Upper lobe of left lung (tissue), 5 donors: ENCODE measurements around a stretch of chr17.

DNA sequence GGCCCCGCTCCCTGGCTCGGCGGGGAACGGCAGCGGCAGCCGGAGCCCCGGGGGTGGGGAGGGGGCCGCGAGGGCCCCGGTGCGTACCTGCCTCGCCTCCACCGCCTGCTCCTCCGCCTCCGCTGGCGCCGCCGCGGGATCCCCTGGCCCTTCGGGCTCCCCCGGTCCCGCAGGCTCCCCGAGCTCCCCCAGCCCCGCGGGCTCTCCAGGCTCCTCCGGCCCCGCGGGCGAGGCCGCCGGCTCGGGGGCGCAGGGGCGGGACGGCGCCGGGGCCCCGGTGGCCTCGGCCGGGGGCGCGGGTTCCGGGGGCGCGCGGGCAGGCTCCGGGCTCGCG lies 280 bp downstream of the MXRA7 start:
- PRO-cap, 2 experiments = no peak in any of the 2 experiments
- RAMPAGE, long total RNA, 4 experiments = start-site peak on the minus strand in 1 of 4 experiments, centred at position 96 of the sequence, 6 reads per replicate

DNA sequence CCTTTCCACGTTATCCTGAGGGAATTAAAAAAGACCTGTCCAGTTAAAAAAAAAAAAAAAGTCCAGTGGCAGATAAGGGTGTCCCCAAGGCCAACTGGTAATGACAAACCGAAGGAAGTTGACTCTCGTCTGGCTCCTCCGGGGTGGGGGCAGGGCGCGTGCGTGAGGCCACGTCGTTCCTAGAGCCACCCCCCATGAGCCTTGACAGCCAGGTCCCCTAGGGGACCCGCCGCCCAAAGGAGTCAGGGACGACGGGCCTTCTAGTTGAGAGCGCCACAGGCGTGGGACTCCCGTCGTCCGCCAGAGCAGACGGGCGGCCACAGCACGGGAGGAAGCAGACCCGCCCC lies 592 bp downstream of the JMJD6 start:
- PRO-cap, 2 experiments = peak in 2 of 2 experiments; most common plus-strand start position 204 of the sequence (in 1); most common minus-strand start position 102 of the sequence (in 2)
- RAMPAGE, long total RNA, 4 experiments = no peak in any of the 4 experiments

GRCh38 chr17:76773447-76773716 lies 35.5 kb downstream of the MFSD11 start:
- PRO-cap, 2 experiments = no peak in any of the 2 experiments
- RAMPAGE, long total RNA, 4 experiments = no peak in any of the 4 experiments

GRCh38 chr17:76958146-76958629 lies 90.0 kb downstream of the MGAT5B start:
- PRO-cap, 2 experiments = no peak in any of the 2 experiments
- RAMPAGE, long total RNA, 4 experiments = no peak in any of the 4 experiments

DNA sequence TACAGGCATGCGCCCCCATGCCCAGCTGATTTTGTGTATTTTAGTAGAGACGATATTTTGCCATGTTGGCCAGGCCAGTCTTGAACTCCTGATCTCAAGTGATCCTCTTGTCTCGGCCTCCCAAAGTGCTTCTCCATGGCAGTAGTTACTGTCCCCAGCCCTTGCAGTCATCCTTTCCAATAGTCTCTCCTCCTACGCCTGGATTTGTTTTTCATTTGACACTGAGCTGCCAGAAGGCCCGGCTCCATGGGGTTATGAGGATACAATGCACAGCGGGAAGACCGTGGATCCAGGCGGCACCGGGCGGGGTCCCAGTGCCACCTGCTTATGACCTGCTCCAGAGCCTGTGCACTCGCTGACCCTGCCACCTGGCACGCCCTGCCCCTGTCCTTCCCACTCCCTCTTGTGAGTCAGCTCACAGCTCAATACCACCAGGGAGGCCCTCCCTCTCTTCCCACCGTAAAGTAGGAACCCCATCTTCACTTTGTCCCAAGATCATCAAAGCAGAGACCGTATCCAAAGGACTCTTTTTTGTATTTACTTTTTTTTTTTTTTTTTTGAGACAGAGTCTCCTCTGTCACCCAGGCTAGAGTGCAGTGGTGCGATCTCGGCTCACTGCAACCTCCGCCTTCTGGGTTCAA lies 37.1 kb upstream of the SEC14L1 start:
- PRO-cap, 2 experiments = no peak in any of the 2 experiments
- RAMPAGE, long total RNA, 4 experiments = no peak in any of the 4 experiments

DNA sequence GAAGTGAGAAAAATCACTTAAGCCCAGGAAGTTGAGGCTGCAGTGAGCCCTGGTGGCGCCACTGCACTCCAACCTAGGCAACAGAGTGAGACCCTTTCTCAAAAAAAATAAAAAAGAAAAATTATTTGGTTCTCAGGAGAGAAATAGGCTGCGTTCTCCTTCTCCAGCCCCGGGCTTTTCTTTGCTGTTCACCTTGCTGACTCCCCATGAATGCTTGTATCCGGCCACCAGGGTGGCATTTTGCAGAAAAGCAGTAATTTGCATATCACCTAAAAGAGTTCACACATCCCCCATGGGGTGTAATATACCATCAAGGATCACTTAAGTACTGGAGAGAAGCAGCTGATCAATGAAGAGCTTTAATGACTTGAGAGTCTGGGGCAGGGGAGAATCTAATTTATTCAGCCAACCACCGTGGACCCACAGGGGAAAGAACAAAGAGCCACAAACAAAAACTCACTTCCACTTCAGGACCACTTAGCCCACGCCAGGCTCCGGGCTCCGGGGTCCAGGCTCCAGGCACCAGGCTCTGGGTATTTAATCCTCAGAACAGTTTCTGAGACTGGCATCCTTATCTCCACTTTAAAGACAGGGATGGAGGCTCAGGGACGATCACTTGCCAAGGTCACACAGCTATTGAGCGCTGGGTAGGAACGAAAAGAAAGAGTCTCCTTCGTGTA lies 33.9 kb upstream of the SEC14L1 start:
- PRO-cap, 2 experiments = no peak in any of the 2 experiments
- RAMPAGE, long total RNA, 4 experiments = no peak in any of the 4 experiments

- PRO-cap, 2 experiments = peak in 1 of 2 experiments; most common plus-strand start chr17:77124476 (in 1); most common minus-strand start chr17:77124314 (in 1)
- RAMPAGE, long total RNA, 4 experiments = no peak in any of the 4 experiments
These were observed 16.4 kb upstream of the SEC14L1 start for GRCh38 chr17:77124237-77124867.

GRCh38 chr17:77141787-77142601 lies 1.2 kb downstream of the SEC14L1 start:
- PRO-cap, 2 experiments = no peak in any of the 2 experiments
- RAMPAGE, long total RNA, 4 experiments = no peak in any of the 4 experiments

- PRO-cap, 2 experiments = peak in 1 of 2 experiments; most common plus-strand start chr17:77147075 (in 1); most common minus-strand start chr17:77147066 (in 1)
- RAMPAGE, long total RNA, 4 experiments = no peak in any of the 4 experiments
These were observed 6.1 kb downstream of the SEC14L1 start for GRCh38 chr17:77146803-77147369.

DNA sequence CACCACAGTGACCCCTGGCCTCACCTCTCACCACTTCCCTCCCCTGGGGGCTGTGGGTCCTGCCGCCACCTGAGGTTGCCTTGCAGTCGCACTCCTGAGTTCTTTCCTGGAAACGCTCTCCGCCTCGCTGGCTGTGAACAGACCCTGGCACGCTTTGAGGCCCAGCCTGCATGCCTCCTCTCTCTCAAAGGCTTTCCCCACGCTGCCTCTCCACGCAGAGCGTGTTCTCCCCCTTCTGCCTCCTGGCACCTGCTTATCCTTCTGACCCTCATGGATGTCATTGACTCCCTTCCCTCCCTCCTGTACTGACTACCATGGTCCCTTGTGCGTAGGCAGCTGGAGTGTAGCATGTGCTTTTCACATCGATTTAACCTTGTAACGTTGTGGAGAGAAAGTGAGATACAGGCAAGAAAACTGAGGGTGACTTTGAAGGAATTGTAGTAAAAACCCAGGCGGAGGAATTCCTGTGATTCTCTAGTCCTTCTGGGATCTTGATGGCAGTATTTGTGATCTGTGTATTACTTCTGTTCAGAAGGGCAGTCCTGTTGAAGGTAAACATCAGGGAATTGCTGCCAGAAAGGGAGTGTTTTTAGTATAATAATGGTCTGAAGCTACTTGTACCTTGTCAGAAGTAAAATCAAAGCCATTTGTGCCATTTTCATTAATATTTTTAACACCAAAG lies 45.6 kb downstream of the SEC14L1 start:
- PRO-cap, 2 experiments = no peak in any of the 2 experiments
- RAMPAGE, long total RNA, 4 experiments = no peak in any of the 4 experiments

- PRO-cap, 2 experiments = no peak in any of the 2 experiments
- RAMPAGE, long total RNA, 4 experiments = start-site peak on the plus strand in 1 of 4 experiments, at chr17:77215602-77215671 at its widest, 29 reads per replicate
These were observed 65.9 kb upstream of the SEPTIN9 start for GRCh38 chr17:77215139-77216062.

GRCh38 chr17:77279591-77280306 lies 1.6 kb upstream of the SEPTIN9 start:
- PRO-cap, 2 experiments = no peak in any of the 2 experiments
- RAMPAGE, long total RNA, 4 experiments = no peak in any of the 4 experiments

- PRO-cap, 2 experiments = no peak in any of the 2 experiments
- RAMPAGE, long total RNA, 4 experiments = no peak in any of the 4 experiments
These were observed 93.4 kb downstream of the SEPTIN9 start for GRCh38 chr17:77374818-77375032.

GRCh38 chr17:77422117-77422524 lies 140.8 kb downstream of the SEPTIN9 start:
- PRO-cap, 2 experiments = peak in 1 of 2 experiments; most common plus-strand start chr17:77422333 (in 1)
- RAMPAGE, long total RNA, 4 experiments = no peak in any of the 4 experiments

GRCh38 chr17:77436809-77437208 lies 155.5 kb downstream of the SEPTIN9 start:
- PRO-cap, 2 experiments = no peak in any of the 2 experiments
- RAMPAGE, long total RNA, 4 experiments = no peak in any of the 4 experiments

DNA sequence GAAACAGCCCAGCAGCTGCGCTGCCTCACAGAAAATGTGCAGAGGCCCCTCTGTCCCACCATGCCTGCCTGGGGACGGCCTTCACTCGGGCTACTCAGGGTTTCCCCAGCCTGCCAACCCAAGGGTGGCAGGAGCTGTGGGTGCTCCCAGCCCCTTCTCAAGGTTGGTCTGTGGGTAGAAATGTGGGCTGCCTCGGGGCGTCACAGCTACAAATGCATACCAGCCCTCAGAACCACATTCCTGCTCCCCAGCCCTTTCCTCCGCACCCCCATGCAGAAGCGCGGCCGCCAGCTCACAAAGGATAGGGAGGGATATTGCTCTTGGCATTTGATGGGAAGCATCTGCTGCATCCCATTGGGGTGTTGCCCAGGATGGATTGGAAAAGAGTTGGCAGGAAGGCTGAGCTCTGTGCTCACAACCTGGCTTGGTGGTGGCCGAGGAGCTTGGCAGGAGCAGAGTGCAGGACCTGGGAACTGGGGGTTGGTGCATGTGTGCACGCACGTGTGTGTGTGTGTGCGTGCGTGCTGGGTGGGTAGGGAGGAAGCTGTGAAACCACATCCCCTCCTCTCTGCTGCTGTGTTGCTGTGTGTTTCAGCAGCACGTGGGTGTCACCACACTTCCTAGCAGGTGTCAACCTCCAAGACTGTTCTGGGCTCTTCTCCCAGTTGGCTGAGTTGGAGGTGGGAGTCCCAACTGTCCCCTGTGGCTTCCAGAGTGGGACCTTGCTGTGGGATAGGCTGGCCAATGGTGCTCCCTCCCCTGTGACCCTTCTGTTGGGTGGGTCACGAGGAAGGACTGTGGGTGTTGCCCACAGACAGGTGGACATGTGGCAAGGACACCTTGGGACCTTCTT lies 164.0 kb downstream of the SEPTIN9 start:
- PRO-cap, 2 experiments = no peak in any of the 2 experiments
- RAMPAGE, long total RNA, 4 experiments = start-site peak on the plus strand in 1 of 4 experiments, centred at position 80 of the sequence, 5 reads per replicate

DNA sequence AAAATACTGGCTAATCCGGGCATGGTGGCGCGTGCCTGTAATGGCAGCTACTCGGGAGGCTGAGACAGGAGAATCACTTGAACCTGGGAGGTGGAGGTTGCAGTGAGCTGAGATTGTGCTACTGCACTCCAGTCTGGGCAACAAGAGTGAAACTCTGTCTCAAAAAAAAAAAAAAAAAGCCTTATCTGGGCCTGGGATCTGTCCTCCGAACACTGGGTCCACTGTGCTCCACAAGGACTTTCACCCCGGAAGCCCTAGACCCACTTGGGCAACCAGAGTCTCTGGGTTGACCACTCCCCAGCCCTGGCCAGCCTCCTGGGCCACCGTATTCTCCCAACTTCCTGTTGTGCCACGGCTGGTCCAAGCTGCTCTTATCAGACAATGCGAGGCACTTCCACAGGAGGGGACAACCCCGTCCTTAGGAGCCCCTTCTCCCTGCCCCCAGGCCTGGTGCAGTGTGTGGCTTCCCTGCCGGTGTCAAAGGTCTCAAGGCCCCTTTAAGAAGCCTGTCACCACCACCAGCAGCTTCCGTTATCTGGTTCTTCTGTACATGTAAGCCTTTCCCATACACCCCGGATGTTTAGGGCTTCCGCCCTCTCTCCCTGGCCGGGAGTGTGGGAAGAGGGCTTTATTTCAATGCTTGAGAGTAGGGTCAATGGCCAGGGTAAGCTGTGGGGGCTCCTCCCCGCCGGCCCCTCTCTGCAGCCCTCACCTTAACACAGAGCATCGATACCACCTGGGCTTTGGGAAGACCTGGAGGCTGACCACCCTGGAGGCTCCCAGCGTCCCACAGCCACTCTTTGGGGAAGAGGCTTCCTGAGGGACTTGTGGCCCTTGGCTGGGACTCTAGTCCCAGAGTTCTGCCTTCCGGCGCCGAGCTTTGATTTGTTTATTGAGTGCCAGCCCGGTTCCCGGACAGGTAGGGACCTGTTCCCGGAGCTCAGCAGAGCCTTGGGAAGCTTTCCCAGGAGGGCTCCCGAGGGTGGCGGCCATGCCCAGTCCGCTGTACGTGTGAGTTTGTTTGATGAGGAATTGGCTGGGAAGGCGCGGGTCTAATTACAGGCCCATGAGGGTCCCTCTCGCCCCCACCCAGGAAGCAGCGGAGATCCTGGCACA lies 172.5 kb downstream of the SEPTIN9 start:
- PRO-cap, 2 experiments = no peak in any of the 2 experiments
- RAMPAGE, long total RNA, 4 experiments = no peak in any of the 4 experiments

DNA sequence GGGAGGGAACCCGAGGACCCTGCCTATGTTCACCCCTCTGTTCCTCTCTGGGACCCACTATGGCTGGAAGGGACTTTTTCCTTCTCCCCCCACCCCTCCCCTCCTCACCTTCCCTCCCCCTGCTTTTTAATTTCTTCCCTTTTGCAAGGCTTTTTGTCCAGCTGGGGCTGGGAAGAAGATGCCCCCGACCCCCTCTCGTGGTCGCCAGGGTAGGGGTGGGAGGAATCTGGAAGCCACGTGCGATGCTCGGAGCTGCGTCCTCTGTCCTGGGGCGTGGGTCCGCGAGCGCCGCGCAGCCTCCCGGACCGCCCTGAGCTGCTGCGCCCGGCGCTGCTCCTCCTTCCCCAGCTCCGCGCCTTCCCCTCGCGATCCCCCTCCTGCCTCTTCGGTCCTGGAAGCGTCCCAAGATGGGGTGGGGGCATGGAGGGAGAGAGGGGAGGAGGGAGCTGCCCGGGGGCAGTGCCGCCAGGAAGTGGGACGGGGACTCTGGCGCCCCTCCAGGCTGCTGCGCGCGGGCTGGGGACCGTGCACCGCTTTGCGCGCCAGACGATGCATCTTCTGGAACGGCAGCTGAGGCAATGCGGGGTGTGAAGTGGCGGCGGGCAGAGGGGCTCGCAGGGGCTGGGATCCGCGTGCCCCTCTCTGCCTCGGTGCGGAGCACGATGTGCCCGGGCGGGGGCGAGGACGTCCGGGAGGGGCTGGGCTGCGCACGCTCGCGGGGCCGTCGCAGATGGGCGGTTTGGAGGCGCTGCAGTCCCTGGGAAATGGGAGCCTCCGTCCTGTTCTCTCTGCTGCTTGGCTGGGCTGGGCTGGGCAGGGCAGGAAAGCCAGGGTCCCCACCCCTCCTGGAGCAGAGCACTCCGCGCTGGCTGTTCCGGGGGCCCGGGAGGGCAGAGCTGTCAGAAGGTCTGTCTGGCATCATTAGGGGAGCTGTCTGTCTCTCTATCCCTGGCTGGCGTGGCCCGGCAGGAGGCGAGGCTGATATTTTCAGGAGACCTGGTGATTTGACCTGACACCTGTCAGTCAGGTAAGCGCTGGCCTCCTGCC lies 247.3 kb downstream of the SEPTIN9 start:
- PRO-cap, 2 experiments = no peak in any of the 2 experiments
- RAMPAGE, long total RNA, 4 experiments = no peak in any of the 4 experiments

- PRO-cap, 2 experiments = no peak in any of the 2 experiments
- RAMPAGE, long total RNA, 4 experiments = no peak in any of the 4 experiments
These were observed 309.9 kb downstream of the SEPTIN9 start for GRCh38 chr17:77591086-77591697.

DNA sequence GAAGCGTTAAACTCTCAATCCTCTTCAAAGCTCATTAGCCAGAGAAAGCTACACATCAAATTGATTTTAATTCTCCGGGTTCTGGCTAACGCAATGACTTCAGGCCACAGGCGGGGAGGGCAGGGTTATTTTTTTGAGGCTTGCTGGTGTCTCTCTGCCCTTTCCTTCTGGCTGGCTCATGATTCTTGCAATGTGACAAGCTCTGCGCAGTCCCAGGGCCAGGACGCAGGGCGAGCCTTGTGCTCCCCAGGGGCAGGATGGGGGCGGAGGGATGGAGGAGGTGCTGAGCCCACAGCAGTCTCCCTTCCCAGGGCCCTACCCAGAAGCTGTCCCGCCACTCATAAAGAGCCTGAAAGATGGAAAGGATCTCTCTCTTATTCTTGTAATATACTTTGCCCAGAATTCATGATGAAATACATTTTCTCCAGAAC lies 320.2 kb downstream of the SEPTIN9 start:
- PRO-cap, 2 experiments = no peak in any of the 2 experiments
- RAMPAGE, long total RNA, 4 experiments = no peak in any of the 4 experiments